ENCODE measurements around the genes CERS3 and SNRPA1.

GRCh38 chr15:99707903-99708303 lies 25.3 kb downstream of the LYSMD4 start:
- RRBS: no CpG with 5 or more reads among the region's 4 CpGs

GRCh38 chr15:100114456-100115094 lies 227.2 kb downstream of the ADAMTS17 start:
- RRBS: no CpG with 5 or more reads among the region's 13 CpGs

DNA sequence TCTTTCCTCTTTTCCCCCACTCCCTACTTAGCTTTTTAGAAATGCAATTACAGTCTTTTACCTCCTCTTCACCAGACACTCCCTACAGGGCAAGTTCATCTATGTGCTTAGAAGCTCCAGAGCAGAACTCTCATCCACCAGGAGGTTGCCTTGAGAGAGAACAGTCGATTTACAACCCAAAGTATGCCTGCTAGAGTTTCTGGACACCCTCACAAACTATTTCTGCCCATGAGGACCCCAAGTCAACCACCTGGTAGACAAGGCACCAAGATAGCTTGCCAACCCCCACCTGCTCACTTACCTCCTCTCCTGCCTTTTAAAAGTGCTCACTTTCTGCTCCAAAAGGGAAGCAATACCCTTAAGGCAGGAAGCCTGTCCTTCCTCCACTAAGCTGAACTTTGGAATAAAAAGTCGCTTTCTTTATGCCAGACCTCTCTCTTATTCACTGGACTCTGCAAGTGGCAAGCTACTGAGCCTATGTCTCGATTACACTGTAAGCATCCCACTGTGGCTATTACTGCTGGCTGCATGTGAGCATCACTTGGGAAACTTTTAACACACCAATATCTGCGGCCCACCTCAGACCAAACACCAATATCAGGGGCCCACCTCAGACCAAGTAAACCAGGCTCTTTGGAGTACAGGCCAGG lies 168.4 kb downstream of the ADAMTS17 start:
- RRBS: no CpG with 5 or more reads among the region's 4 CpGs

- RRBS: no CpG with 5 or more reads among the region's 16 CpGs
Observed at GRCh38 chr15:100216018-100216790, 125.6 kb downstream of the ADAMTS17 start.

GRCh38 chr15:100528711-100529081 lies at the start of gene CERS3:
TSS of gene CERS3 (minus strand) at chr15:100528950.
- RRBS: no CpG with 5 or more reads among the region's 9 CpGs

DNA sequence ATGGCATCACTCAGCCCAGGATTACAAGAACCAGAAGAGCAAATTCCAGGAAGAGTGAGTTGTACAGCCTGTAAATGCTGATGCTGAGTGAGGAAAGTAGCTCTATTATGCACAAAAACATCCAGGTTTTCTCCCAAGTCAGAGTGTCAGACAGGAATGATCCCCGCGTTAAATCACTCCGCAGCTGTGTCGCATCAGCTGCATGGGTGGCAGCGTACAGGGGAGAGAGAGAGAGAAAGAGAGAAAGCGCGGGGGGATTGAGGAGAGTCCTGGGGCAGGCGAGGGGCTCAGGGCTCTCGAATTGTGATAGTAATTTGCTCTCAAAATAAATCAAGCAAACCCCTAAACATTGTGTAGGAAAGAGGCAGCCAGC lies 85.5 kb downstream of the ASB7 start:
- RRBS: no CpG with 5 or more reads among the region's 9 CpGs

GRCh38 chr15:100727207-100727961 lies 125.0 kb downstream of the ASB7 start:
- RRBS: 10% methylated on average over 9 of the region's 24 CpGs

DNA sequence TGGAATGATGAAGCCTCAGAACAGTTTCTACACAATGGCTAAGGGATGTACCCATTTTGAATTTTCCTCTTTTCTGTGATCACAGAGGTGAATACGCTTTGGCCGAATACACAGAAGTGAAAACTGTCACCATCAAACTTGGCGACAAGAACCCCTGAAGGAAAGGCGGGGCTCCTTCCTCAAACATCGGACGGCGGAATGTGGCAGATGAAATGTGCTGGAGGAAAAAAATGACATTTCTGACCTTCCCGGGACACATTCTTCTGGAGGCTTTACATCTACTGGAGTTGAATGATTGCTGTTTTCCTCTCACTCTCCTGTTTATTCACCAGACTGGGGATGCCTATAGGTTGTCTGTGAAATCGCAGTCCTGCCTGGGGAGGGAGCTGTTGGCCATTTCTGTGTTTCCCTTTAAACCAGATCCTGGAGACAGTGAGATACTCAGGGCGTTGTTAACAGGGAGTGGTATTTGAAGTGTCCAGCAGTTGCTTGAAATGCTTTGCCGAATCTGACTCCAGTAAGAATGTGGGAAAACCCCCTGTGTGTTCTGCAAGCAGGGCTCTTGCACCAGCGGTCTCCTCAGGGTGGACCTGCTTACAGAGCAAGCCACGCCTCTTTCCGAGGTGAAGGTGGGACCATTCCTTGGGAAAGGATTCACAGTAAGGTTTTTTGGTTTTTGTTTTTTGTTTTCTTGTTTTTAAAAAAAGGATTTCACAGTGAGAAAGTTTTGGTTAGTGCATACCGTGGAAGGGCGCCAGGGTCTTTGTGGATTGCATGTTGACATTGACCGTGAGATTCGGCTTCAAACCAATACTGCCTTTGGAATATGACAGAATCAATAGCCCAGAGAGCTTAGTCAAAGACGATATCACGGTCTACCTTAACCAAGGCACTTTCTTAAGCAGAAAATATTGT lies 4.3 kb upstream of the LRRK1 start:
- RRBS: no CpG with 5 or more reads among the region's 20 CpGs

- RRBS: 97% methylated on average over 14 of the region's 52 CpGs
Observed at GRCh38 chr15:101086301-101086933, 165.4 kb downstream of the CHSY1 start.

GRCh38 chr15:101294588-101295510 lies at the start of gene SNRPA1:
TSS of gene SNRPA1 (minus strand) at chr15:101295248.
- RRBS: under 1% methylated on average over 14 of the region's 85 CpGs

GRCh38 chr15:101295511-101296002 lies 509 bp upstream of the SNRPA1 start:
- RRBS: no CpG with 5 or more reads among the region's 26 CpGs

- RRBS: 4% methylated on average over 39 of the region's 62 CpGs
Observed at GRCh38 chr15:101488318-101489000, 1.0 kb downstream of the PCSK6 start.